Measurements from ENCODE around the genes ZNF724, ZNF726 and UQCRFS1.

DNA sequence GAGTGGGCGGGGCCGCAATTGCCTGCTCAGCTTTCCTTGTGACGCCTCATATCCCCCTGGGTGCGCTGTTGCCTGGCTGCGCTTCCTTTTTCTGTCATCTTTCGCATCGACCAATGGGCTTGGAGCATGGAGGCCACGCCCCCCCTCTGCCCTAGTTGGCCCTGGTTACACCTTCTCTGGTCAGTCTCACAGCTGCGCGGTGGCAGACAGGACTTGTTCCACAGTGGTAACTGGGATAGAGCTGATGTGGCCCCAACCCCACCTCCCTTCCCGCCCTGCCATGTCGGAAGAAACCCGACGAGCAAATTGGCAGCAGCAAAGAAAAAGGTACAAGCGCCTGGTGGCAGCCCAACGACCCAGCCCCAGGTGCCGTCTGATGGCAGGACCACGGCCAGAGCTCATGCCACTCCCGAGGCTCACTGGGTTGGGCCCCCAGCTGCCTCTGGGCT is 38.0 kb upstream of the ZNF492 start:
- PRO-cap = no peak
- RRBS, 2 experiments = no CpG with 5 or more reads among the region's 19 CpGs

- PRO-cap = unidirectional peak, minus-strand start at chr19:23250304
- RRBS, 2 experiments = no CpG with 5 or more reads among the region's 46 CpGs
Measured at GRCh38 chr19:23249707-23250879, at the start of gene ZNF724. TSS of gene ZNF724 (minus strand) at chr19:23250394.

DNA sequence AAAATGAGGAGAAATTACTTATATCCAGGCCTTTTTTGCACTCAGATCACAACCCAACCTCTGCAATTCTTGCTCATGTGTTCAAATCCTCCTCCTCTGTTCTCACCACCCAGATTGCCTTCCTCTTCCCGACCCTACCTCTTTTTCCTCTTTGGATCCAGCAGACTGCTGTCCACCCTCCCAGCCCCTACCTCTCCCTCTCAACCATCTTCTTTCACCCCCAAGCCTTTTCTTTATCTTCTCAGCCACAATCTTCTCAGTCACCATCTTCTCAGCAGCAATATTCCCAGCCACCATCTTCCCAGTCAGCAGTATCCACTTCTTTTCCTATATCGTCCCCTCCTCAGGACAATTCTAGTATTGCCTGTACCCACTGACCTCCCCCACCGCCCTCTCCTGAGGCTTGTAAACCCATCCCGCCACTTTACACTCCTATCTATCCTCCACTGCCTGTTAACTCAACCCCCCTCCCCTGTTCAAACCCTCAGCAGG is 49.8 kb downstream of the ZNF91 start:
- PRO-cap = no peak
- RRBS, 2 experiments = no CpG with 5 or more reads among the region's 4 CpGs

GRCh38 chr19:23799239-23799801 is 36.5 kb downstream of the RPSA2 start:
- PRO-cap = no peak
- RRBS, 2 experiments = no CpG with 5 or more reads among the region's 6 CpGs

DNA sequence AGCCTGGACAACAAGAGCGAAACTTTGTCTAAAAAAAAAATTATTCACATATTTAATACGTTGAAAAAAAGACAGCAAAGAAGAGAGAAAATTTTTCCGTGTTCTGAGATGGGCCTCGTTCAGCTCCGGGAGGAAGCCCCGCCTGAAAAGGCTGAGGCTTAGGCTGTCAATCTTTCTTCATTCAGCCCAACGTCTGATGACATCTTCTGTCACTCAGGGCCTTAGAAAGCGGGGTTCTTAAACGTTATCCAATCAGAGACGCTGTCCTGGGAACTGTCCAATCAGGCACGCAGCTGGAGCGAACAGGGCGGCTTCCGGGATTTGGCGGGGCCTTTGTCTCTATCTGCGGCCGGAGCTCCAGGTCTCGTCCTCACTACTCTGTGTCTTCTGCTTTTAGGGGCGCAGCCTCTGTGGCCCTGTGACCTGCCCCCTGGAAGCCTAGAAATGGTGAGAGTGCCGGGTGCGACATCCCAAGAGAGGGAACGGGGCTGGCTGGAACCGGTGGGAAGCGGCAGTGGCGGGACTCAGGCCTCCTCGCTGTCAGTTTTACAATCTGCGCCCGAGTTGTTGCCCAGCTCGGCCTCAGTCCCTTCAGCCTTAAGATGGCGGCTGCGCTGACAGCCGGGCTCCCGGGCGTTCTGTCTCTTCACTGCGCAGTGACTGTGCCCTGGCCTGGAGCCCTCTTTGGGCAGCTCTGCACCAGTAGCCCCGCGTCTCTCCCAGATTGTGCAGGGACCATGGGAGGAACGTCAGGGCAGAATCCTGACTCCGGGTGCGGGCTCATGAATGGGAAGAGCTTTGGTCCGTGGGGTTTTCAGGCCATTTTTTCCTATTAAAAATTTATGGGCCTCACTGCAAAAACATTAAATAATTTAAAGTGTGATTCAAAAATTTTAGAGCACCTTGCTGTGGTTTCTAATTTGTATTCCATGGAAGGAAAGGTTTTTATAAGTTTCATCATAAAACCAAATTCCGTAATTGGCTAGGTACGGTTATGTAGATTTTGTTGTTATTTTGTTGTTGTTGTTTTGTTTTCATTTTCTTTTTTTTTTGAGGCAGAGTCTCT is at the start of gene ZNF726:
Gene ZNF726, plus strand, starts transcription at position 336 of the 1,066 bp plus-strand sequence.
- PRO-cap = no peak
- RRBS, 2 experiments = no CpG with 5 or more reads among the region's 43 CpGs

GRCh38 chr19:24033356-24034510 is 53.3 kb upstream of the ZNF254 start:
- PRO-cap = bidirectional peak, plus-strand start at chr19:24033507, minus-strand start at chr19:24033297; bidirectional peak, plus-strand start at chr19:24033730, minus-strand start at chr19:24033705; unidirectional peak, minus-strand start at chr19:24034214; bidirectional peak, plus-strand start at chr19:24034253, minus-strand start at chr19:24034214
- RRBS, 2 experiments = 1 to 2% methylated on average over 6 to 8 of the region's 53 CpGs

- PRO-cap = no peak
- RRBS, 2 experiments = no CpG with 5 or more reads among the region's 3 CpGs
Measured at GRCh38 chr19:28138652-28139002, 1074.3 kb downstream of the UQCRFS1 start.

GRCh38 chr19:29207521-29208310 is 5.2 kb downstream of the UQCRFS1 start:
- PRO-cap = no peak
- RRBS, 2 experiments = no CpG with 5 or more reads among the region's 15 CpGs

- PRO-cap = bidirectional peak, plus-strand start at chr19:29213258, minus-strand start at chr19:29213094
- RRBS, 2 experiments = 1 to 3% methylated on average over 23 to 26 of the region's 63 CpGs
Measured at GRCh38 chr19:29212890-29213431, at the start of gene UQCRFS1. TSS of gene UQCRFS1 (minus strand) at chr19:29213151.

DNA sequence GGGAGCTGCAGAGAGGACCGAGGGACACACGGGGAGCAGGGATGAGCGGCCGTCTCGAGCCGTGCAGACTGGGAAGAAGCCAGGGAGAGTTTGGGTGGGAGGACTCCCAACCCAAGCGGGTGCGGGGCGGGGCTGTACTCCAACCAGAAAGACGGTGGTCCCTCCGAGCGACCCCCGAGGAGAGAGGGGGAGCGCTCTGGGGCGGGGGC is 215 bp upstream of the VSTM2B start:
- PRO-cap = no peak
- RRBS, 2 experiments = no CpG with 5 or more reads among the region's 15 CpGs

DNA sequence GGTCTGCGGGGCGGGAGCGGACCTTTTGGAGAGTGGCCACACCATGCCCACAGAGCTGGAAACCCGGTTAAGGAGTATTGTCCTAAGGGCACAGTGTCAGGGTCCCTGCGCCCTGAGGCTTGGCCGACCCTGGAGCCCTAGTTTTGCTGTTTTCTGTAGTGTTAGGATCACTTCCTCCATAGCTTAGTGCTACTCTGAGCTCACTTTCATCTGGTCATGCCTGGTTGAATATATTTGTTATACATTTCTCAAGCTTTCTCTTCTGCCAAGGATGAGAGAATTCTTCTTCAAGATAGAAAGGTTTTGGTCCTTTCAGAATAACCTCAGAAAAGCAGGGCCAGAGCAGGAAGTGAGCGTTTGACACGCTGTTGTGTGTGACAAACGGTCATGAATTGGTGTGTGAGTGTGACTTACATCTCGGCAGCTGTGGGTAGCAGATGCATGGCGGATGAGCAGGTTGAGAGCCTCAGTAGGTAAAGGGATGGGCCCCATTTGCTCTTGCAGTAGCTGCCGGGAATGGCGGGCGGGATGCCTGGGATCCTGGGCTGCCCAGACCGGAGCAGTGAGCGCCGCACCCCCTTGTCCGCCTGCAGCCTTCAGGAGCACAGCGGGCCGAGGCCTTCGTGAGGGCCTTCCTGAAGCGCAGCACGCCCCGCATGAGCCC is 3.9 kb downstream of the POP4 start:
- PRO-cap = no peak
- RRBS, 2 experiments = 92% methylated on average over 4 of the region's 24 CpGs

DNA sequence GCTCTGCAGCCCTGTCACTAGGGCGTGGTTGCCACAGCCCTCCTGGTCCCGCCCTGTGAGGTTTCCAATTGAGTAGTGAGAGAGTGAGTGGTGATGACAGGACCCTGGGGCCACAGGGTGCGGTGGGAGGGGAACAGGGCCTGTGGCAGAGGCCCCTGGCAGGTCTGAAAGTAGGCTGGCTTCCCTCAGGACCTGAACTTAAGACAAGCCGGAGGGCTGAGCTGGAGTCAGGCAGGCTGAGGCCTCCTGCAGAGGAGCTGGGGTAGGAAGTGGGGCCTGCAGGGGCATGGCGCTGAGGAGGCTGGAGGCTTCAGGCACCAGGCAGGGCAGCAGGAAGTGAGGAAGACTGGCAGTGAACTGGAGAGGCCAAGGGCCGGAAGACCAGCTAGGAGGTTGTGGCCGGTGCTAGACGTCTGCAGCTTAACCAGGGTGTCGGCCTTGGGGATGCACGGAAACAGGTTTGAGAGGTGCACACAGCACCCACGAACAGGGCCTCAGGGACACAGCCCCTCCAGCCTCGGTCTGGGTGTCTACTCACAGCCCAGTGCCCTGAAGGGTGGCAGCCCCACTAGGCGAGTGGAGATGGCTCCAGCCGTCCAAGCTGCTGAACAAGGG is 17.7 kb downstream of the POP4 start:
- PRO-cap = no peak
- RRBS, 2 experiments = no CpG with 5 or more reads among the region's 14 CpGs

- PRO-cap = no peak
- RRBS, 2 experiments = 4% methylated on average over 5 of the region's 51 CpGs
Measured at GRCh38 chr19:29723916-29724750, 9.1 kb upstream of the C19orf12 start.

DNA sequence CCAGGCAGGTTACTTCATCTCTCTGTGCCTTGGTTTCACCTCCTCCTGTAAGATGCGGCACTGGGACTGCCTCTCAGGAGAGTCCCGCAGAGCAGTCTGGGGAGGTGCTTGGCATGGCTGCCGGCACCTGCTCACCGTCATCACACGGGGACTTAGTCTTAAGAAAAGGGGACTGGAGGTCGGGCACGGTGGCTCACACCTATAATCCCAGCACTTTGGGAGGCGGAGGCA is 46.1 kb upstream of the C19orf12 start:
- PRO-cap = no peak
- RRBS, 2 experiments = no CpG with 5 or more reads among the region's 8 CpGs

DNA sequence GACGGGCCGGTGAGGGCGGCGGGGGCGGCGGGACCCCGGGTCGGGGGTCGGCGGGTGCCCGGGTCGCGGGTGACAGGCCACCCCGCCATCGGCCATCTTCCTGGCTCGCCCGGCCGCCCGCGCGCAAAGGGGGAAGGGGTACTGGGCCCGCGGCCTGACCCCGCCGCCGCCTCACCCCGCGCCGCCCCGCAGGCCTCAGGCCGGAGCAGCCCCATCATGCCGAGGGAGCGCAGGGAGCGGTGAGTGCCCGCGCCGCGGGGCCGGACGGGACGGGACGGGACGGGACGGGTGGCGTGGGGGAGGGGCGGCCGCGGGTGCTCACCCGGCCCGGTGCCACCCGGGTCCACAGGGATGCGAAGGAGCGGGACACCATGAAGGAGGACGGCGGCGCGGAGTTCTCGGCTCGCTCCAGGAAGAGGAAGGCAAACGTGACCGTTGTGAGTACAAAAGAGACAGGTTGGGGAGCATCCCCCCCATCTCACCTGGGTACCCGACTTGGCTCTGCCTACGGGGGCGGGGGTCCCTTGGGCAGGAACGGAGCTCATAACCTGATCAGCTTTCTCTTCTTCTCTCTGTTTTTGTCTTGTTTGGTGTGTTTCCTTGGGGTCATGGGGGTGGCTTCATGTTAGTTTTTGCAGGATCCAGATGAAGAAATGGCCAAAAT is 681 bp downstream of the CCNE1 start:
- PRO-cap = no peak
- RRBS, 2 experiments = 2% methylated on average over 31 to 35 of the region's 65 CpGs

- PRO-cap = no peak
- RRBS, 2 experiments = no CpG with 5 or more reads among the region's 2 CpGs
Measured at GRCh38 chr19:29969631-29970188, 27.7 kb downstream of the URI1 start.

- PRO-cap = no peak
- RRBS, 2 experiments = no CpG with 5 or more reads among the region's 11 CpGs
Measured at GRCh38 chr19:31023078-31023573, 326.1 kb downstream of the TSHZ3 start.

GRCh38 chr19:31066355-31066881 is 282.8 kb downstream of the TSHZ3 start:
- PRO-cap = no peak
- RRBS, 2 experiments = no CpG with 5 or more reads among the region's 12 CpGs

GRCh38 chr19:31316227-31316705 is 33.0 kb downstream of the TSHZ3 start:
- PRO-cap = no peak
- RRBS, 2 experiments = no CpG with 5 or more reads among the region's 7 CpGs

DNA sequence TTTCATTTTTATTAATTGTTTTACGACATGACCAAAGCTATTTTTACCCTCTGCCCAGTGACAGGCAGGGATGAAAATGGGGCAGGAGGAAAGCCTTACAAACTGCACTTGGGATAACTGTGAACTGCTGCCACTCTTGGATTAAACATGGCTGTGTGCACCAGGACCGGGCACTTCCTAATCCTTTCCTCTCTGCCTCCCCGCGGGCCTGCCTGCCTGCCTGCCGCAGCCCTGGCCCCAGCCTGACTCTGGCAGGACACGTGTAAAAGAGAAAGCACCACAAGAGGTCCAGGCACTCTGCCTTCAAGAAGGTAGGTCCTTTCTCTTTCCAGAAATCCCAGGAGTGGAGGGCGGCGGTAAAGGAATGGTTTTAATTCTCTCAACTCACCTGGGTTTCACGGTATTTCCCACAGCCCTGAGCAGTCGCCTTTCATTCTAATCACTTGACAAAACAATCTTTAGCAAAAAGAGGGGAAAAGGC is 4.8 kb downstream of the TSHZ3 start:
- PRO-cap = no peak
- RRBS, 2 experiments = no CpG with 5 or more reads among the region's 10 CpGs

All from astrocyte (in vitro differentiated cells and primary cell).